Urinary bladder (tissue), 3 donors: ENCODE measurements around a stretch of chr1.

DNA sequence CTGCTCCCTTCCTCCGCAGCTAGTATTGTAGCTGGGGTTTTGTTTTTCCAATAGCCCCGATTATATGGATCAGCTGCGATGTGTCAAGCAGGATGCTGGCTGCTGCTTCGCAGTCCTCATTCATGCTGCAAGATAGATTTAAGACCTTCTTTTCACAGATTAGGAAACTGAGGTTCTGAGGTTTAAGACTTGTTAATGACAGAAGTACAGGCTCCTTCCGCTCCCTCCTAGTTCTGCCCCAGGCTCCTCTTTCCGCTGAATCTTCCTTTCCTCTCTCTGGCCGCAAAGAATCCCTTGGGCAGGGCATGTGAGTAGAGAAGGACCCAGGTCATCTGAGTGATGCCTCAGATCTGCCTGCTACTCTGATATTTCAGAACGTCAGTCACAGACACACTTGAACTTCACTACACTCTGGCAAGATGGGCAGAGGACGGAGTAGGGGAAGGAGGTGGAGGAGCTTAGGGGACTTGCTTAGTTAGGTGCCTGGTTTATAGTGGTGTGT, 4.0 kb downstream of the IGSF21 start:
- PRO-cap, result no peak
- RAMPAGE, long total RNA, result no peak

- PRO-cap, result no peak
- RAMPAGE, long total RNA, result no peak
Measured at GRCh38 chr1:18481788-18482287, 1.1 kb downstream of the KLHDC7A start.

- PRO-cap, result bidirectional peak, plus-strand start at chr1:18950048, minus-strand start at chr1:18949949; bidirectional peak, plus-strand start at chr1:18950476, minus-strand start at chr1:18950238
- RAMPAGE, long total RNA, result no peak
Measured at GRCh38 chr1:18949808-18950401, 6.6 kb downstream of the IFFO2 start.

DNA sequence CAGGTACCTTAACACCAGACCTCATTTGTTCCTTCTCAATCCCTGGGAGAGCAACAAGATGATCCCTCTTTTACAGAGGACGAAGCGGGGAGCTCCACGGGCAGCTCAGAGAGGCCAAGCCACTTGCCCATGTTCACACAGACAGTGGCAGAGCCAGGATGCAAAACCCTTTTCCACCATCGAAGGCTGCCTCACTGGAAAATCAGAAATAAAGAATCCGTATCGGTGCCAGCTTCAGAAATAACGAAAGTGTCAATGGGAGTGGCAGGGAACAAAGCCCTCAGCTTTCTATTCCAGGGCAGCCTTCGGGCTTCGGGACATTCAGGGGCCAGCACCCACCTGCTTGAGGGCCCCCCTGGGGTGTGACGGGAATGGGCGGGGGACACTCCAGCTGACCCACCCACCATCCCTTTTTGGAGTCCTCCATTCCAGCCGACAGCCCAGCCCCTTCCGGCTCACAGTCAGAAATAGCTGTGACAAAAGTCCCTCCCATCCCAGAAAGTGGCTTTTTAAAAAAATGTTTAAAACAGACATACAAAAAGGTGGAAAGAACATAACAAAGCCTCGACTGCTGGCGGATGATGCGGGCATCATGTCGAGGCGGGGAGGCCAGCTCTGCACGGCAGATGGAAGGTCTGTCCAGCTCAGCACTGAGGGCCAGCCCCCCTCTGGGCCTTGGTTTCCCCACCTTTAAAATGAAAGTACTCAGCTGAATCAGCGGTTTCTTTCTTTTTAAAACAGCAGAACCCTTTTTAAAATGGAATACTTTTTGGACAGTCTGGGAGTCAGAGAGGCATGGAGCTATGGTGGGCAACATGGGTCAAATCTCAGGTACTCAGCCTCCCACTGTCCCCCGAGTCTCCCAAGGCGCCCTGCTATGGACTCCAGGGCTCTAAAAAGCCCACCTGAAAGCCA, 5.8 kb downstream of the IFFO2 start:
- PRO-cap, result bidirectional peak, plus-strand start at position 75 of the sequence, minus-strand start outside the sequence; bidirectional peak, plus-strand start at position 464 of the sequence, minus-strand start at position 364 of the sequence
- RAMPAGE, long total RNA, result no peak

DNA sequence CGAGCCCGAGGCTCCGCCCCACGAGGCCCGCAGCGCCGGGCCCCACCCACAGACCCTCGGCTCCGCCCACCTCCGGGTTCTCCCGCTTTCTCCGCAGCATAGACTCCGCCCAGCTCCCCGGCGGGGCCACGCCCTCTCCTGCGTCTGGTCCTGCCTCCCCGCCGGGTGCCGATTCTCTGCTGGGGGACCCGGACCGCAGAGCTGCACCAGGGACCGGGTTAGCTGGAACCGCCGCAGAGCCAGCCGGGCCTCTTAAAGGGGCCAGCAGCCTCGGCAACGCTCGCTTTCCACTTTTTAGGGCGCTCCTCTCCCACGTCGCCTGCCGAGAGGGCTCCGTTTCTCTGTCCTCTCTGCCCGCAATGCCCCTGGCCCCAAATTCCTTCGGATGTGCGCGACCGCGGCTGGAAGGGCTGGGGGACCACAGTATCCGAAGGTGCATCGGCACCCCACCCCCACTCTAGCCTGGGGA, 325 bp upstream of the IFFO2 start:
- PRO-cap, result bidirectional peak, plus-strand start at position 198 of the sequence, minus-strand start outside the sequence
- RAMPAGE, long total RNA, result no peak

GRCh38 chr1:19081212-19081908, 124.9 kb upstream of the IFFO2 start:
- PRO-cap, result unidirectional peak, minus-strand start at chr1:19081646
- RAMPAGE, long total RNA, result no peak

DNA sequence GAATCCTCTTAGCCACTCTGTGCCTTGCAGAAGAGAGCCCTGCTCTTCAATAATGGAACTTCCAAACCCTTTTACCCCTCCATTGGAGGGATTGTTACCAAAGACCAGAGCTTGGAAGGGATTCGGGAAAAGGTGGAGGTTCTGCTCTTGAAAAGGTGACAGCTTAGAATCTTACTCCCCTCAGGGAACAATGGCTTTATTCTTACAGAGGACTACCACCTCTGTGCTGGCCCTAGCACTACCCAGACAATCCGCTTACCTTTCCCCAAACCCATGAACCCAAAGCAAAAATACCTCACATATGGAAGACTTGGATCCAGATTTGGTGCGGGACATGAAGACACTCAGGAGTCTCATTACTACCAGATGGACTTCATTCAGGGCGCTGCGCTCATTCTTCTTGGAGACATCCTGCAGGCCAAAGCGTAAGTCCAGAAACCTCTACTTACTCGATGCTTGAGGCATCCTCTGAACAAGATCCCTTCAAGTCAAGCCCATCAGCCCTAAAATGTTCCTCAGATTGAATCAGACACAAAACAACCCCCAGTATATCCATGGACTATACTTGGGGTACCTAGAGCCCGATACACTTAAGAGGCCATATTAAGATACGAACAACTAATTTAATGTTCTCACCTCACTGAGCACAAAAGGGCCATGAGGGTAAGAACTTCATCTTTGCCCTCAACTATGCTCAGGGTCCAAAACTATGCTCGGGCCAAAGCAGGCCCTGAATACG, 82.6 kb downstream of the UBR4 start:
- PRO-cap, result no peak
- RAMPAGE, long total RNA, result no peak

GRCh38 chr1:19156672-19157031, 53.4 kb downstream of the UBR4 start:
- PRO-cap, result no peak
- RAMPAGE, long total RNA, result no peak

GRCh38 chr1:19172749-19173467, 37.2 kb downstream of the UBR4 start:
- PRO-cap, result no peak
- RAMPAGE, long total RNA, result no peak

- PRO-cap, result no peak
- RAMPAGE, long total RNA, result no peak
Measured at GRCh38 chr1:19217475-19218589, 7.8 kb upstream of the UBR4 start.

GRCh38 chr1:19240874-19241255, 10.5 kb downstream of the EMC1 start:
- PRO-cap, result no peak
- RAMPAGE, long total RNA, result no peak

GRCh38 chr1:19272497-19272993, 16.0 kb downstream of the AKR7A3 start:
- PRO-cap, result no peak
- RAMPAGE, long total RNA, result no peak

- PRO-cap, result no peak
- RAMPAGE, long total RNA, result no peak
Measured at GRCh38 chr1:19286203-19286671, 2.3 kb downstream of the AKR7A3 start.

DNA sequence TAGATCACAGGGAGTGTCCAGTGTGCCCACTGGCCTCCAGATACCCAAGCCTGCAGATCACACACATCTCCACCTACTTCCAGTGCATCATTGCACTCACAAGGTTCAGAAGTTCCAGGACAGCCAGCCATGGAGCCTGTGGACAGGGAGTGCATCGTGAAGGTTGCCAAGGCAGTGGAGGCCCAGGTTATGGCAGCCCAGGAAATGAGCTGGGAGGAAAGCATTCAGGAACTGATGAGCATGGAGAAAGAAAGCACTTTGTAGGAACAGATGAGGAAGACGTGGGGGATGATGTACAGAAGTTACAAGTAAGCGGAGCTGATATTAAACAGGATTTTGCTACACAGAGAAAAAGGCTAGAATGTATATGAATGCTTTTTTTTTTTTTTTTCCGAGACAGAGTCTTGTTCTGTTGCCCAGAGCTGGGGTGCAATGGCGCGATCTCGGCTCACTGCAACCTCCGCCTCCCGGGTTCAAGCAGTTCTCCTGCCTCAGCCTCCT, 8.3 kb upstream of the AKR7A3 start:
- PRO-cap, result no peak
- RAMPAGE, long total RNA, result no peak

DNA sequence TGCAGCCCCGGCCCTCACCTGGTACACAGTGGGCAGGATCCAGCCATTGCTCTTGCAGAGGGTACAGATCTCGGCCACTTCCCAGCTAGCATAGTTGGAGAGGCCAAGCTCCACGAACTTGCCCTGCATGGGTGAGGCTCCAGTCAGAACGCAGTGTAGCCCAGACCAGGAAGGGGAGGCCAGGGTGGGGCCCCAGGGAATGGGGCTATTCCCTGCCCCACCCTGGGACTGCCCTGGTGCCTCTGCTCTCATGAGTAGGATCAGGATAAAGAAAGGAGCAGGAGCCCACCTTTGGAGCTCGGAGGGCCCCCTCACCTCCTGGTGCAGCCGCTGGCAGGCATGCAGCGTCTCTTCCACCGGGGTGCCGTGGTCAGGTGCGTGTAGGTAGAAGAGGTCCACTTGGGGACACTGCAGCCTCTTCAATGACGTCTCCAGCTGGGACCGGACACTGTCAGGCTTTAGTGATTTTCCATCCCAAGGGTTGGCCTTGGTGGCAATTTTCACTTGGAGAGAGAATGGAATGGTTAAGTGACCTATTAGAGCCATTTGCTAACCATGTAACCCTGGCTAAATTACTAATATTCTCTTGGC, 3.7 kb downstream of the AKR7A2 start:
- PRO-cap, result no peak
- RAMPAGE, long total RNA, result no peak

DNA sequence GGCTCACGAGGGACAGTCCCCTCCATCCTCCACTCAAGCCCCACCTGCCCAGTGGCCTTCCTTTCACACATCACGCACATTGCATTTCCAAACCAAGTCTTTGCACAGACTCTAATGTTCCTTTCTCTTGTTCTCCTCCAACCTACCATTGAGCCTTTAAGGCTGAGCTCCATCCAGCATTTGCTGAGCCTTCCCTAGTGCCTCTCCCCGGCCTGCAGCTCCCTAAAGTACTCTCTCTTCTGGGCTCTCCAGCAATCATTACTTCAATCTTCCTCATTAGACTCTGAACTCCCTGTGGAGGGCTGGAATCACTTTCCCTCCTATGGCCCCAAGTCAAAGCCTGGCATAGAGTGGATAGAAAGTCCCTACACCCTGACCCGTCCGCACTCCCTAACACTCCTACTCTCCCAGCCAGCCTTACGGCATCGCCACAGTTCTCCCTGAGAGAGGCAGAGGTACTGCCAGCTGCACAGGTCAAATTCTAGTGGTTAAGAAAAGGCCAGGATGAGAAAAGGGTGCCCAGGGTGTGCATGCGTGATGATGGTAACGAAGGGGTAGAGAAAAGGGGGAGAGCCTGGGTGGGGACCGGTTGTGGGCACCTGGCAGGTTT, 905 bp downstream of the AKR7A2 start:
- PRO-cap, result no peak
- RAMPAGE, long total RNA, result no peak

GRCh38 chr1:19370798-19371340, 58.7 kb downstream of the SLC66A1 start:
- PRO-cap, result no peak
- RAMPAGE, long total RNA, result no peak

- PRO-cap, result no peak
- RAMPAGE, long total RNA, result no peak
Measured at GRCh38 chr1:19426742-19427335, 58.5 kb downstream of the CAPZB start.

- PRO-cap, result bidirectional peak, plus-strand start at chr1:19463564, minus-strand start at chr1:19463318
- RAMPAGE, long total RNA, result no peak
Measured at GRCh38 chr1:19462902-19463916, 22.1 kb downstream of the CAPZB start.

GRCh38 chr1:19468238-19468921, 17.0 kb downstream of the CAPZB start:
- PRO-cap, result no peak
- RAMPAGE, long total RNA, result no peak